ENCODE measurements around the genes INTS15 and ZNF12.

- PRO-cap = unidirectional peak, plus-strand start at chr7:6590021
- RAMPAGE, long total RNA, 2 experiments = start-site peak on the minus strand in 1 of 2 experiments, at chr7:6589796-6589835 at its widest, 12 reads per replicate
Observed at GRCh38 chr7:6589690-6590496, at the start of gene INTS15. Gene INTS15, plus strand, starts transcription at chr7:6590021.

GRCh38 chr7:6690884-6691696 lies 15.7 kb downstream of the ZNF12 start:
- PRO-cap = no peak
- RAMPAGE, long total RNA, 2 experiments = no peak in any of the 2 experiments

GRCh38 chr7:6706269-6707500 lies at the start of gene ZNF12:
Gene ZNF12, minus strand, starts transcription at chr7:6706947.
- PRO-cap = bidirectional peak, plus-strand start at chr7:6707009, minus-strand start at chr7:6706947
- RAMPAGE, long total RNA, 2 experiments = start-site peak on the plus strand in 1 of 2 experiments, at chr7:6706977-6707379 at its widest, 39 reads per replicate

DNA sequence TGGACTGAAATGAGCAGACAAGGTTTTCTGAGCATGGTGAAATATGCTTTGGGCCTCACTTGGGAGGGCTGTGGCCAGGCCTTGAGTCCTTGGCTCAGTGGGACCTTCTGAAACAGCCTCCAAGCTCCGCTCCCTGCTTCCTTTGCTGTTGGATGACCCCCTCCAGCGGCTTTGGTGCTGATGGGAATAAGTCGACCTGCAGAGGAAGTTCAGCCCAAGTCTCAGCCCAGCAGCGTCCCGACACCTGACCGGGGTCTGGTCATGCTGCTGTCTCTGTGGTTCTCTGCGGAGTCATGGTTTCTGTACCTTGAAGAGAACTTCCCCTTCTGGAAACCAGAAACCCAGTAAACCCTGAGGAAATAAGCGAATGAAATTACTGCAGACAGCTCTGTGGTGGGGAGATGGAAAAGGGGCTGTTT lies 18.2 kb upstream of the ZNF12 start:
- PRO-cap = no peak
- RAMPAGE, long total RNA, 2 experiments = no peak in any of the 2 experiments

GRCh38 chr7:6953766-6954373 lies 127.8 kb upstream of the CCZ1B start:
- PRO-cap = no peak
- RAMPAGE, long total RNA, 2 experiments = start-site peak on the minus strand in 2 of 2 experiments, at chr7:6953951-6953991 at its widest, 6 to 13 reads per replicate

GRCh38 chr7:7415084-7415374 lies 120.6 kb downstream of the COL28A1 start:
- PRO-cap = no peak
- RAMPAGE, long total RNA, 2 experiments = no peak in any of the 2 experiments

DNA sequence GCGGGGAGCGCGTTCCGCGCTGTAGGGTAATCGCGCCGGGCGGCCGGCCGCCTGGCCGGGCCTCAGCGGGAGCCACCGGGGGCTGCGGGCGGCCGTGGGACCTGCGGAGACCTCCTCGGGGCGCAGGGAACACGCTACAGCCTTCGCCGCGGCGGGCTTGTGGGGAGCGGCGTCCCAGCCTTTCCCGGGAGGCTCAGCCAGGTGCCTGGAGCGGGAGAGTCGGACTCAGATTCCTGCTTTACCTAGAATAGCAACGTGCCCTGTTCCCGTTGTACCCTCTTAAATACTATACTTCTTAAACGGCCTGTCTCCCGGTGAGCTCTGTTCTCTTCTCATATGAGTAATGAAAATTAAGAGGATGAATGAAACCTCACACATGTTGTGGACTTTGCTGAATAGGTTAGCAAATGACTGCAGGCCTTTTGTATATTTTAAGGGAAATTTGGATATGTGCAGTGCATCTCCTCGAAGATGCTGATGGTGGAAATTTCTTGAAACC lies 536 bp downstream of the MIOS start:
- PRO-cap = unidirectional peak, minus-strand start at position 328 of the sequence
- RAMPAGE, long total RNA, 2 experiments = no peak in any of the 2 experiments

DNA sequence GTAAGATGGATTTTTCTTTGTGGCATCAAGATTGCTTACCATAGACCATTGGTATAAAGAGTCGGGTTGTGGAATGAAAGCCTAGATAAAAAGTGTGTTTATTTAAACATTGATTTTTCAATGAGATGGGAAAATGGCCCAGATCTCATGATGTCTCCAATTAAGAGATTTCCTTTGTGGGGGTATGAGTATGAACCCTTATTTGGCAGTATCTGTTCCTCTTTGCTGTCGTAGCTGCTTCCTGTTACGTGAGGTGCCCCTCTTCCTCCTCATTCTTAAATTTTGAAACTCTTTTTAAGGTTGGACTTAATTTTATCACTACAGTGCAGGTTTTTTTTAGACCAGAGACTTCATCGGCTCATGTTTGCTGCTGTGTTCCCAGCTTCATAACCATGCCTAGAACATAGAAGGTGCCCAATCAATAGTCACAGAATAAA lies 2.3 kb downstream of the MIOS start:
- PRO-cap = unidirectional peak, minus-strand start at position 162 of the sequence
- RAMPAGE, long total RNA, 2 experiments = no peak in any of the 2 experiments

DNA sequence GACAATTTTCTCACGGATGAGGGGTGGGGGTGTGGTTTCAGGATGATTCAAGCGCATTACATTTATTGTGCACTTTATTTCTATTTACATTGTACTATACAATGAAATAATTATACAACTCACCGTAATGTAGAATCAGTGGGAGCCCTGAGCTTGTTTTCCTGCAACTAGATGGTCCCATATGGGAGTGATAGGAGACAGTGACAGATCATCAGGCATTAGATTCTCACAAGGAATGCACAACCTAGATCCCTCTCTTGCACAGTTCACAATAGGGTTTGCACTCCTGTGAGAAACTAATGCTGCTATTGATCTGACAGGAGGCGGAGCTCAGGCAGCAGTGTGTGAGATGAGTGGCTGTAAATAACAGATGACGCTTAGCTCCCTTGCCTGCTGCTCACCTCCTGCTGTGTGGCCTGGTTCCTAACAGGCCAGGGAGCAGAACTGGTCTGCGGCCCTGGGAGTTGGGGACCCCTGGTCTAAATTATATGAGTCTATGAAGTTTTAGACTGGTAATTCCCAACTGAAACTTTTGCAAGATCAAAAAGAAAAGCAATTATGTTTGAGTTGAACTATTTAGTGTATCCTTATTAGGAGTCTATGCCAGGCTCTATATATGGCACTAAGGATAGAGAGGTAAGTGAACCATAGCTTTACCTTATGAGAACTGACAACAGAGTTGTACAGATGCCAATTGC lies 3.9 kb downstream of the MIOS start:
- PRO-cap = no peak
- RAMPAGE, long total RNA, 2 experiments = no peak in any of the 2 experiments

DNA sequence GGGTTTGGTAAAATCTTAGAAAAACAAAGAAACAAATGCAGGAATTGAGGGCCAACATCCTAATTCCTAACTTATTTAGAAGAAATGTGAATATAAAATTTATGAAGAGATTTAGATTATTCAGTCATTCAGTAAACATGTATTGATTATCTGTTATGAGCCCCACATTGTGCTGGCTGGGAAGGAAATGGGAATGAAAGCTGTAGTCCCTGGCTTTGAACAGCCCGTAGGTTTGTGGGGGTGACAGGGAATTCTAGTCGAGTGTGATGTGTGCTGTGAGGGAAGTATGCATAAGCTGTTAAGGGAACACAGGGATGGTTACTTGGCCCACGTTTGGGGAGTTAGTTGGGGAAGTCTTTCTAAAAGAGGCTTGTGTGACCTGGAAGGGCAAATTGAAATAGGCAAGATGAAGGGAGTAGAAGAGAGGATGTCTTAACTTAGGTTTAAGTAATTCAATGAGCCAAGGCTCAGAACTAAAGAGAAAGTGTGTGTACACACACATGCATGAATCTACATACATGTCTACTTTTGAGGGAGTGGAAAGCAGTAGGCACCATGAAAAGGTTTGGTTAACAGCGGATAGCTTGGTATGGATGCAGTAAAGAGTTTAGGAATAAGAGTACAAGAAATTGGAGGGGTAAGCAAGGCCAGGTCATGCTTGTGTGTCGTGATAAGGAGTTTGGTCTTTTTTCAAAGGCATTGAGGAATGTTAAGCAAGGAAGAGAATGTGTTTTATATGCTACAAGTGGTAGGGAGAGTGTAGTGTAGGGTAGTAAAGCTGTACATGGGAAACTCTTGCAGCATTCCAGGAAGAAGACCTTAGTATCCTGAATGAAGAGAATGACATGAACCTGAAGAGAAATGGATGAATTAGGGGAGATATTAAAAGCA lies 102.3 kb upstream of the GLCCI1 start:
- PRO-cap = no peak
- RAMPAGE, long total RNA, 2 experiments = start-site peak on the plus strand in 1 of 2 experiments, centred at position 649 of the sequence, 9 reads per replicate

- PRO-cap = no peak
- RAMPAGE, long total RNA, 2 experiments = start-site peak on the minus strand in 1 of 2 experiments, at chr7:8176600-8176643 at its widest, 6 reads per replicate
Observed at GRCh38 chr7:8176097-8177138, 85.5 kb downstream of the ICA1 start.

GRCh38 chr7:8261256-8261733 lies 672 bp downstream of the ICA1 start:
- PRO-cap = bidirectional peak, plus-strand start at chr7:8261423, minus-strand start at chr7:8261365
- RAMPAGE, long total RNA, 2 experiments = no peak in any of the 2 experiments

GRCh38 chr7:11022769-11023003 lies 49.0 kb downstream of the PHF14 start:
- PRO-cap = no peak
- RAMPAGE, long total RNA, 2 experiments = no peak in any of the 2 experiments

DNA sequence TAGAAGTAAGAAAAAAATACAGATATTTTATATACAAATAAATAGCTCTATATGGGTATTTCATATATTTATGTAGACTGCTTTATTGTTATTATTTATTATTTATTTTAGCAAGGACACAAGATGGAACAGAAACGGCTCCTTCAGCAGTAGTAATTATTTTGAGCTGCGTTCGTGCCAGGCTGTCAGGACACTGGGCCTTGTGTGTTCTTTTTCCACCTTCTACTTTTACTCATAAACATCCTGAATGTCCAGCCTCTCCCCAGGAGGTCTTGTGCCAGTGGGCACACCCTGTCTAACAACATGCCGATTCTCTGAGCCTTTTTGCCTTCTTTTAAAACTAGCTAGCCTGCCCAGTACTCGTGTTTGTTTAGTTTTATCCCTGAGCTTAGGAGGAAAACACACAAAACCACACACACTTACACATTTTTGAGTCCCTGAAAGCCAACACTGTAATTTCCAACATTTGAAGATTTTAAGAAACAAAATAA lies 1.1 kb downstream of the SCIN start:
- PRO-cap = no peak
- RAMPAGE, long total RNA, 2 experiments = no peak in any of the 2 experiments

- PRO-cap = no peak
- RAMPAGE, long total RNA, 2 experiments = no peak in any of the 2 experiments
Observed at GRCh38 chr7:12689022-12689817, 1.8 kb downstream of the ARL4A start.

- PRO-cap = no peak
- RAMPAGE, long total RNA, 2 experiments = no peak in any of the 2 experiments
Observed at GRCh38 chr7:12785470-12785958, 98.1 kb downstream of the ARL4A start.

- PRO-cap = no peak
- RAMPAGE, long total RNA, 2 experiments = no peak in any of the 2 experiments
Observed at GRCh38 chr7:14238113-14238425, 248.6 kb upstream of the ETV1 start.

- PRO-cap = no peak
- RAMPAGE, long total RNA, 2 experiments = no peak in any of the 2 experiments
Observed at GRCh38 chr7:15015318-15016192, 113.0 kb upstream of the DGKB start.

DNA sequence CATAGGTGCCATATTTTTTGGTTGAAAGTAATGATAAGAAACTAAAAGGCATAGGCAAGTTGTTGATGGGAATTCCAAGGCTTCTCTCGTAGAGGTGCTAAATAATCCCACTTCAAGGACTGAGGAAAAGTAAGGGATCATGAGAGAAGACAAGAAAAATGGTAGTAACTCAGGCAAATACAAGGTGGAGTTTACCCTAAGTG lies 23.9 kb downstream of the AGMO start:
- PRO-cap = no peak
- RAMPAGE, long total RNA, 2 experiments = no peak in any of the 2 experiments

DNA sequence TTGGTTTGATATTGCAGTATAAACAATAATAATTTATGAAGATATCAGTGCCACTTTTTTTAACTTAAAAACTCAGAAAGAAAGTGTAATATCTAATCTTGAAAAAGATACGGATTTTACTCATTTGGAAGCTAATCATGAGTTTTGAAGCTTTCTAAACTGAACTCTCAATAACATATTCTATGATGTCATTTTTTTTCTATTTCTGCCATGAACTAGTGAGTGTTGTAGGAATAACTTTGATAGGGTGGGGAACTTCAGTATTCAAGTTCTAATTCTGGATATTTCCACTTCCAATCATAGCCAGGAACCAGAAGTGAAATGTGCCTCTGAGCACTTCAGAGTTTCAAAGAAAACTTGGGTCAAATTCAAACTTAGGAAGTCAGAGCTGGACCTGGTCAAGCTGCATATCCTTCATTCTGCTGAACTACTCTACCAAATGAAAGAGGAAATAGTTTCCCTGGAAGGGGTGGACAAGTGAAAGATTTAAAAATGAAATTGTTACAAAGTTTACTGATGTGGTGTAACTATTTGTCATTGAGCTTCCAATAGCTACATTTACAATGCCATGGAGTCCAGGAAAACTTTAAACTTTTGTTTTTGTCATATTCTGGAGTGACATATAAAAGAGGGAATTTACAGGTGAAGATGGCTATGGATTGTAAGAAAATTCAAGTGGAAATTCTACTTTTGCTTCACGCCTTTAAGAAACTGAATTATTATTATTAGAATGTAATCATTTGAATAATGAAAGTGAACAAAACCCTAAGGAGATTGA lies 744 bp downstream of the AGMO start:
- PRO-cap = no peak
- RAMPAGE, long total RNA, 2 experiments = no peak in any of the 2 experiments